Measurements from ENCODE around the gene ZDHHC14.

DNA sequence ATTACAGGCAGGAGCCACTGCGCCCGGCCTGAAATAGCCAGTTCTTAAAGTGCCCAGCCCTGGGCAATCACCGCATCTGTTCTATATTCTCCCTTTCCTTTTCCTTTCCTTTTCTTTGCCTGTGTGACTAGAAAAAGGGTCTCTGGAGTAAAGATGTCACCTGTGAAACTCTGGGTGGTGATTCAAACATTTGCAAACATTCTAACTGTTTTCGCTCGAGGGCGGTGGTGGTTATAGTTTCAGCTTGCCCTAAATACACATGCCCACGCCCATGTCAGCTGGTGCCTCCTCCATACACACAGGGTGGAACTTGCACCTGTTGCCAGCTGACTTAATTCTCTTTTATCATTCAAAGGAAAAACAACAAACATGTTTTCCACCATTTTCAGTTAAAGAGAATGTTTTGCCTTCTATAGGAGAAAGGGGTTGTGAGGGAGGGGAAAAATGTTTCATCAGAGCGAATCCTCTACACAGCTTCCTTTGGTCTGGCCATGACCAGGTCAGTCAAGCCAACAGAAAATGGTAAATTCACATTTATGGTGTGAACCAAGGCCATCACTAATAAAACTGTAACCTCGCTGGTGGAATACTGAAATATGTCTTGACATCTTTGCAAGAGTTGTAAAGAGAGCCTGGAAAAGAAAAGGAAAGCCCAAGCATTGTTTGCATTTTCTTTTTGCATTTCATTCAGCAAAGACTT is 381.8 kb upstream of the ARID1B start:
- PRO-cap: no peak
- RAMPAGE, long total RNA: no peak

GRCh38 chr6:156422963-156423650 is 354.1 kb upstream of the ARID1B start:
- PRO-cap: no peak
- RAMPAGE, long total RNA: no peak

- PRO-cap: no peak
- RAMPAGE, long total RNA: no peak
Observed at GRCh38 chr6:156599279-156599792, 177.8 kb upstream of the ARID1B start.

DNA sequence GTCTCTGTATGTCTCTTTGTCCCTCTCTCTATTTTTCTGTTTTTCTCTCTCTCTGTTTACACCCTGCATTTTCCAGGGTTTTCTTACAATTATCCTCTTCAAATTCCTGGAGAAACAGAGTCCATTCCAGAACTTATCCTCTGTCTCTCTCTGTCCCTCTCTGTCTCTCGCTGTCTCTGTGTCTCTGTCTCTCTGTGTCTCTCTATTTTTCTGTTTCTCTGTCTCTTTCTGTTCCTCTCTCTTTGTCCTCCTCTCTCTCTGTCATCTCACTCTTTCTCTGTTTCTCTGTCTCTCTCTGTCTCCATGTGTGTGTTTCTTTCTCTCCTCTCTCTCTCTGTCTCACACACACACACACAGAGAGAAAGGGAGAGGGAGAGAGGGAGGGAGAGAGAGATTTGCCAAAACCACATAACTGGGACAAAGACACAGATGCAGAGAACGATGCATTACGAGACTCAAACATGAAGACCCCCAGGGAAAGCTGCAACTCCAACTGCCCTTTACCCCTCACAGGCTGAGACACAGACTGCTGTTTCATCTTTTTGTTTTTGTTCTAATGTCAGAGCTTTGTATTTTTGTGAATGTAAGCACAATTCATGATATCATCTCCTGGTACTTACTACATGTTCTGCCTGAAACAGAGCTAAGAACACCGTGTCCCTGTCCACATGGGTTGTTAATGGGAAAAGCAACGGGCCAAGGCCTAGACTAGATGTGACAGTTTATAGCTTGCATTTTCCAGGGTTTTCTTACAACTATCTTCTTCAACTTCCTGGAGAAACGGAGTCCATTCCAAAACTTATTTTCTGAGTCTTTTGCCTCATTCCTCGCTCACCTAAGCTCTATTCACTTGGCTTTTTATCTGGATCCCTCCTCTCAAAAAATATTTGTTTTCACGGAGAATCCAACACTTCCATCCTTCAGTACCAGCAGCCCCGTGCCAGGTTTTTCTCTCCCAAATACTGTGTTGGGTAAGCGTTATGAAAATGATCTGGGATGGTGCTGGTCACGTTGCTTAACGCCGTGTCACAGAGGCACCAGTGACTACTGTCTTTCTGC is 177.1 kb upstream of the ARID1B start:
- PRO-cap: no peak
- RAMPAGE, long total RNA: no peak

DNA sequence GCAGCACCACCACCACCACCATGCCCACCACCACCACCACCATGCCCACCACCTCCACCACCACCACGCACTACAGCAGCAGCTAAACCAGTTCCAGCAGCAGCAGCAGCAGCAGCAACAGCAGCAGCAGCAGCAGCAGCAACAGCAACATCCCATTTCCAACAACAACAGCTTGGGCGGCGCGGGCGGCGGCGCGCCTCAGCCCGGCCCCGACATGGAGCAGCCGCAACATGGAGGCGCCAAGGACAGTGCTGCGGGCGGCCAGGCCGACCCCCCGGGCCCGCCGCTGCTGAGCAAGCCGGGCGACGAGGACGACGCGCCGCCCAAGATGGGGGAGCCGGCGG is 969 bp downstream of the ARID1B start:
- PRO-cap: no peak
- RAMPAGE, long total RNA: no peak

- PRO-cap: no peak
- RAMPAGE, long total RNA: no peak
Observed at GRCh38 chr6:156795769-156796354, 18.7 kb downstream of the ARID1B start.

GRCh38 chr6:156810131-156810843 is 33.1 kb downstream of the ARID1B start:
- PRO-cap: no peak
- RAMPAGE, long total RNA: no peak

GRCh38 chr6:156955664-156956301 is 178.6 kb downstream of the ARID1B start:
- PRO-cap: no peak
- RAMPAGE, long total RNA: no peak

DNA sequence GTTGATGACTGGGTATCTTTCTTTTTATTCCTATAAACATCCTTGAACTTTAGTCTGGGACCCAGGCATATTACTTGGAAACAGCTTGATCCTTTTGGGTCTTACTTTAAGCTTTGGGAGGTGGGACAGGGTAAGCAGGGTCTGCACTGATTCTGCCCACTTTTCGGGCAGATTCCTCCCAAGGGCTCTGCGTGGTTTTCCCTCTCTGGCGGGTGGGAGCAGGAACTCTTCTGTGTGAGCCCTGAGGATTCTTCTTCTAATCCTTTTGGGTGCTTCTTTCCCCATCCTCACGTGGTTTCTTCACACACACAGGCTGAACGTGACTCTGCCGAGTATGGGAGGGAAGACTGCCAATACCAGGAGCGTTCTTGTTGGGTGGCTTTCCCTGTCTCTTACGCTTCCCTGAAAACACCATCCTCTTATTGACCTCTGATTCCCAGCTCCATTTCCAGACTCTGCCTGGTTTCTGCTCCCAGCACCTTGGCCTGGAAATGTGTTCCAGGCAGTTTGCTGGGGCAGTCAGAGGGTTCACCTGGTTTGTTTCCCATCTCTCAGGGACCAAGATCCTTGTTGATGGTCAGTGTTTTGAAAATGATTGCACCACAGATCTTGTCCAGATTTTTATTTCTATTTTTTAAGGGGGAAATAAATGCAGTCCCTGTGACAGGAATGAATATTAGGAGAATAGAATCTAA is 200.7 kb downstream of the ARID1B start:
- PRO-cap: no peak
- RAMPAGE, long total RNA: no peak

DNA sequence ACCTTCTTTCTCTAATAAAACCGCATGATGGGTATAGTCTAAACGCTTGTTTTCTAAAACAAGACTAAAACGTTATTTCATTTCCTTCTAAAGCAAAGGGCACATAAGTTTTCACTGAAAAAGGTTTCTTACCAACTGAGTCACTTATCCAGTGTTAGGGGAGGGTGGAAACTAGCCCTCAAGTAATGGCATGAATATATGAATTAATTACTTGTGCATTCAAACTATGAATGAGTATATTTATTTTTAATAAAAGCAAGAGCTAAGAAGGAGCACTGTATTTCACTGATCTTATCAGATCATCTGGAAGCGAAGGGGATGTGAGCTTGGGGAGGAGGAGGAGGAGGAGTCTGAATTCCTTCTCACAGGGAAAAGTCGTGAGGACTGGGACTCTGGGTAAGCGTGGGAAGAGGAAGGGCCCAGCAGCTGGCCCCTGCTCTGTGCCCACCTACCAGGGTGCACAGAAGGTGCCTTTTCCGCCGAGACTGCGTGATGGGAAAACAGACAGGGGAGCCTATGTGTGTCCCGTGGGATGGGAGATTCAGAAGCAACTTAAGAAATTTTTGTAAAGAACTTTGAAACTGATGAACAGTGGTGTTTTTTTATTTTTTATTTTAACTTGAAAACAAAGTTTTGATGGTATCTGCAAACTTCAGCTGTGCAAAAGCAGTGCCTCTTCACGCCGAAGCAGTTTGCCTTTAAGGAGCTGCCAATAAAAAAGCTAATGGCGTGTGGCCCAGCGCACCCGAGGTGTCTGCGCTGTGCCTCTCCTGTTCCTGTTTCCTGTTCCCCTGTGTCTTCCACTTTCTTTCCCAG is 178.8 kb downstream of the TMEM242 start:
- PRO-cap: no peak
- RAMPAGE, long total RNA: no peak

DNA sequence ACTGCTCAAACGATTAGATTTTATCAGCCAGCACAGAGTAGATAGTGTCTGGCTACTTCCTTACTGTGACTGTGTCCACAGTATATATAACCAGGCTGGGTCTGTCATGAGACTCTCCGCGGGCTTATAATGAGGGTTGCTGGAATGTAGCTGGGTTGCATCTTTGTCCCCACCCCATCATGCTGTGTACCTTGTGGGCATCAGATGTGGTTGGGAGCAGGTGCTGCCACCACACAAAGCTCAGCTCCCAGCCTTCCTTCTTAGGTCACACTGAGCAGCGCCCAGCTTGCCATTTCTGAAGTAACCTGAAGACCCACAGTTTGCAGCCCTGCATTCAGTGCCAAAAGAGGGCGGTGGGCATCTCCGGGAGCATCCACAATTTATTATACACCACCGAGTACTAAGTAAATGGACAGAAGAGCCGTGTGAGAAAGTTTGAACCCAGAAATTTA is 140.4 kb downstream of the TMEM242 start:
- PRO-cap: no peak
- RAMPAGE, long total RNA: no peak

- PRO-cap: no peak
- RAMPAGE, long total RNA: no peak
Observed at GRCh38 chr6:157216742-157217214, 106.5 kb downstream of the TMEM242 start.

DNA sequence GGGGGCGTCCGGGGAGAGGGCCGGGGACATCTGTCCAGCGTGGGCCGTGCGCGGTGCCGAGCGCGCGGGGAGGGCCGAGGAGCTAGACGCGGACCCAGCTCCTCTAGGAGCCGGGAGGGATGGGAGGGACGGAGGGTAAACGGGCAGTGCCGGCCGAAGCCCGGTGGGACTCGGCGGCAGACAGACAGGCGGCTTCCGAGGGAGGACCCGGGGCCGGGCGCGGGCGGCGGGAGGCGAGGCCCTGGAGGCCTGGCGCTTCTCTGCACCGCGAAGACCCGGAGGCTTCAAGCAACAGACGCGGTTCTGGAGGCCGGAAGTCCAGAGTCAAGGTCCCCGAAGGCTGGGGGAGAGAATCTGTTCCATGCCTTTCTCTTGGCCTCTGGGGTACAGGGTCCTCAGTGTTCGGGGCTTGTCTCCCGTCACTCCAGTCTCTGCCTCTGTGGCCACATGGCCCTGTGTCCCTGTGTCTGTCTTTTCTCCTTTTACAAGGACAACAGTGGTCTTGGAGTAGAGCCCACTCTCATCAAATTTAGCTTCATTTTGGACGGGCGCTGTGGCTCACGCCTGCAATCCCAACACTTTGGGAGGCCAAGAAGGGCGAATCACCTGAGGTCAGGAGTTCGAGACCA is 48.2 kb downstream of the TMEM242 start:
- PRO-cap: no peak
- RAMPAGE, long total RNA: no peak

GRCh38 chr6:157304702-157305782 is 18.3 kb downstream of the TMEM242 start:
- PRO-cap: no peak
- RAMPAGE, long total RNA: no peak

DNA sequence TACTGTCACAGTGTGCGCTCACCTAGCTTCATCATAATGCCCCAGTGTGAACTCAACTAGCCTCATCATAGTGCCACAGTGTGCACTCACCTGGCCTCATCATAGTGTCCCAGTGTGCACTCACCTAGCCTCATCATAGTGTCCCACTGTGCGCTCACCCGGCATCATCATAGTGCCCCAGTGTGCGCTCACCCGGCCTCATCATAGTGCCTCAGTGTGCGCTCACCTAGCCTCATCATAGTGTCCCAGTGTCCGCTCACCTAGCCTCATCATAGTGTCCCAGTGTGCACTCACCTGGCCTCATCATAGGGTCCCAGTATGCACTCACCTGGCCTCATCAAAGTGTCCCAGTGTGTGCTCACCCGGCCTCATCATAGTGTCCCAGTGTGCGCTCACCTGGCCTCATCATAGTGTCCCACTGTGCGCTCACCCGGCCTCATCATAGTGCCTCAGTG is 10.5 kb downstream of the TMEM242 start:
- PRO-cap: no peak
- RAMPAGE, long total RNA: no peak

DNA sequence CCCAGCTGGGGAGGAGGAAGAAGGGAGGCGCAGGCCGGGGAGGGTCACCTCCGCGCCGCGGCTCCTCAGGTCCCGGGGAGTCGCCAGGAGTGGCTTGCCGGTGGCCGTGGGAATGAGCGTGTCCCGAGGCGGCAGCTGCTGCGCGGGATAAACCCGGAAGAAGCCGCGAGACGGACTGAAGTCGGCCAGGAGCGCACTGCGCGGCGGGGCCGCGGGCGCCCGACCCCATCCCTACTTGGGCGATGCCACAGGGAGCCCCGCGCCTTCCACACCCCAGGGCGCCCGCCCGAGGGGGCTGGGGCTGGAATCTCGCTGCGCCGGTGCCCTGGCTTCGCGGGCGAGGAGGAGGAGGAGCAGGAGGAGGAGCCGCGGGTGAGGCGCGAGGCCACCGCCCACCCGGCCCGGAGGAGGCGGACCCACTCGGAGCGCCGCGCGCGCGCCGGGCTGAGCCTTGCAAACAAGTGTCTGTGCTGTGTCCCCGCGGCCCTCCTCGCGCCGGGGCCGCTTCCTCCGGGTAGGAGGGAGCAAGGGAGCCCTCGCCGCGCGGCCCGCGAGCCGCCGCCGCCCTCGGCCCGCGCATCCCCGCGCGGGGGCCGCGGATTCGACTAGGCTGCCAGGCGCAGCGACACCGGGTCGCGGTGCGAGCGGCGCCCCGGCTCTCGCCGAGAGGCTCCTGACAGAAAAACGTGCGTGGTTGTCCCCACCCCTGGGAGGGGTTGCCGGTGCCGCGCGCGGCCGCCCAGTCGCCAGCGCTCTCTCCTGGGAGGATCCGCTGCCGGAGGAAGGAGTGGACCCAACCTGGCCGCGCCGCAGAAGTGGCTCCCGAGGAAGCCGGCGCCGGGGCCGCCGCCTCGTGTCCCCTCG is at the start of gene ZDHHC14:
Gene ZDHHC14, plus strand, starts transcription at position 447 of the 864 bp plus-strand sequence.
- PRO-cap: no peak
- RAMPAGE, long total RNA: no peak

GRCh38 chr6:157625618-157626142 is 197.4 kb upstream of the SNX9 start:
- PRO-cap: no peak
- RAMPAGE, long total RNA: no peak

DNA sequence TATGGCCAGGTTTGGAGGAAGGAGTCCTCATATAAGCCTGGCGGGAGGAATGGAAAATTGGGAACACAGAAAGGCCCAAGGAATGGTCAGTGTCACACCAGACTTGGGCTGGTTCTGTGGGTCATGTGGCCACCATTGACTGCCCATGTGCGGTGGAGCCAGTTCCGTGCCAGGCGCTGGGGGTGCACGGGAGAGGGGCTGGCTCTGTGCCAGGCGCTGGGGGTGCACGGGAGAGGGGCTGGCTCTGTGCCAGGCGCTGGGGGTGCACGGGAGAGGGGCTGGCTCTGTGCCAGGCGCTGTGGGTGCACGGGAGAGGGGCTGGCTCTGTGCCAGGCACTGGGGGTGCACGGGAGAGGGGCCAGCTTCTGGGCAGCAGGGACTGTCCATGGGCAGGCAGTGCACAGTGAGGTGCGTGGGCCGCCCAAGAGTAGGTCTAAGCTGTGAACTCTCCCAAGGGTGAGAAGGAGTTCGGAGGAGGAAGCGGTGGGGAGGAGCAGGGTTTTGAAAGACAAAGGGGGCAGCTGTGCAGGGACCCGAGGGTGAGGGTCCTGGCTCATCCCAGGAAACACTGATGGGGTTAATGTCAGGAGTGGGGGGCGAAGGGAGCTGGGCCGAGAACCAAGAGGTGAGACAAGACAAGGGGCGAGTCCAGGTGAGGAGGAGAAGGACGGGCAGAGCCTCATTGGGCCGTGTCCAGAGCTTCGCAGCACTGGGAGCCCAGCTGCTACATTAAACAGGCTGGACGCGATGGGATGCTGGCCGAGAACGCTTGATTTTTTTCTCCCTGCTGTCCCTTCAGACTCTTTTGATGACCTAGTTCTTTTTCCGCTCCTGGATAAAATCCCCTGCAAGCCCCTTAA is 173.0 kb upstream of the SNX9 start:
- PRO-cap: no peak
- RAMPAGE, long total RNA: no peak

DNA sequence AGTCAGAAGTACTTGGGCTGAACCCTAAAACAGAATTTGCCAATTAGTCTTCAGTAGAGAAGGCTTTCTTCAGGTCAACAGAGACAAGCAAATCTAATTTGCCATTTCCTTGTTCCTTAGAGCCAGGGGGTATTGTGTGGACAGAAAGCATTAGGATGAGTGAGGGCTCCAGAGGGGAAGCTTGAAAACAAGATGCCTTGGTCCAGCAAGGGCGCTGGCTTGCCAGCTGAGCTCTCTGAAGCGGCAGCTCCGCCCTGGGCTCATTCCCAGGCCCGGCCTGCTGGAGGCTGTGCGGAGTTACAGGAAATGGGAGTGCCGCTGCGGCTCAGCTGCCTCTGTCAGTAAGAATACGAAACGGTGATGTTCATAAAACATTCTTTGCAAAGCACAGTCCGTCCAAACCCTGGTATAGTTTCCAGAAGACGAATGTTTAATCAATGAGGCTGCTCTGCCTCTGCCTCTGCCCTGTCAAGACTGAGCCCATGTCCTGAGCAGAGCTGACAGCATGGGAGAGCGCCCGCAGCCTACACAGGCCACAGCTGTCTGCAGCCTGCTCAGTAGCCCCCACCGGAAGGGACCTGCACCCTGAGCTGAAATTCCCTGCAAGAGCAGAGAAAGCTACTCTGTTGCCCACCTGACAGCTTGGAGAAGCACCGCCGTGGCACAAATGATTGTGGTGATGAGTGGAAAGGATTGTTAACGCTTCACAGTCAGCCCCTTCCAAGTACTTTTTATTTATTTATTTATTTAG is 153.3 kb upstream of the SNX9 start:
- PRO-cap: no peak
- RAMPAGE, long total RNA: no peak

DNA sequence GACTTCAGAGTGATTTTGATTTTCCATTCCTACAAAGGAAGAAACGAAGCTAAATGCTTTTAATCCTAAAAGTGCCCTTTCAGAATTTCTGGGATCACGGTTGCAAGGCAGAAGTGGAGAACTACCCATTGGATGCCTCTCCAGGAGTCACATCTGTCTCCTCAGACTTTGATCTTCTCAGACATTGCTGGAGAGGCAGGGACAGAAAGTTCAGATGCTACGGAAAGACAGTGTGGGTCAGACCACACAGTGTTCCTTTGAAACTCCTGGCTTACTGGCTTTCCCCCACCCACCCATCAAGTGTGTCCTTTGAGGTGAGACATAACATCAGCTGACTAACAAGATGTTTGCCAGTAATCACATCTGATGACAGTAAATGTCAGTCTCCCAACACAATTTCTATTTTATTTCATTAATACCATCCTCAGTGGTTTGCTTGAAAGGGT is 67.3 kb upstream of the SNX9 start:
- PRO-cap: no peak
- RAMPAGE, long total RNA: no peak